Renal cortical epithelial cell (primary cell): Measurements from ENCODE around the genes FRMD3 and IDNK.

- RRBS = no CpG with 5 or more reads among the region's 3 CpGs
Measured at GRCh38 chr9:77989337-77990136, 42.1 kb downstream of the GNAQ start.

DNA sequence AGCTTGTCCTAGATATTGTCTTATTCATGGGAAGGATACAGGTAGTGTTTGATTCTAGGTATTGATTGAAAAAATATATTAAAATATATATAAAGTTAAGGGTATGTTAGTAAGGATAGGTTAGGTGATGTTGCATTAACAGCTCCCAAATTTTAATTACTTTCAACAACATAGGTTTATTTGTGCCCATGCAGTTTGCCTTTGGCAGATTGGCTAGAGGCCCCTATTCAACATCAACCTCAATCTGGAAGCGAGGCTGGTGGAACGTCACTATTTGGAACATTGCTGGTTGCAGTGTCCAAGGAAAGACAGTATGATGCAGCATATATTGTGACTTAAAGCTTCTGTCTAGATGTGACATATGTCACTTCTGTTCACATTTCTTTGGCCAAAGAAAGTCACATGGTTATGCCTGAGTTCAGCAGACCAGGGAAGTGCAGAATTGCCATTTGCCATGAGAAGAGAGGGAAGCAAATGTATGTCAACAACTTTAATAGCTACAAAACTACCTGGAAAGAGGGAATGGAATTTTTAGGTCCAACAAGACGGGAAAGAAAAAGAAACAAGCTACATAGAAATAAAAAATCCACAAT is 24.3 kb upstream of the PSAT1 start:
- RRBS = no CpG with 5 or more reads among the region's 3 CpGs

- RRBS = no CpG with 5 or more reads among the region's 4 CpGs
Measured at GRCh38 chr9:78300265-78300730, 3.4 kb downstream of the PSAT1 start.

- RRBS = 36% methylated on average over 2 of the region's 6 CpGs
Measured at GRCh38 chr9:78325195-78325631, 28.3 kb downstream of the PSAT1 start.

DNA sequence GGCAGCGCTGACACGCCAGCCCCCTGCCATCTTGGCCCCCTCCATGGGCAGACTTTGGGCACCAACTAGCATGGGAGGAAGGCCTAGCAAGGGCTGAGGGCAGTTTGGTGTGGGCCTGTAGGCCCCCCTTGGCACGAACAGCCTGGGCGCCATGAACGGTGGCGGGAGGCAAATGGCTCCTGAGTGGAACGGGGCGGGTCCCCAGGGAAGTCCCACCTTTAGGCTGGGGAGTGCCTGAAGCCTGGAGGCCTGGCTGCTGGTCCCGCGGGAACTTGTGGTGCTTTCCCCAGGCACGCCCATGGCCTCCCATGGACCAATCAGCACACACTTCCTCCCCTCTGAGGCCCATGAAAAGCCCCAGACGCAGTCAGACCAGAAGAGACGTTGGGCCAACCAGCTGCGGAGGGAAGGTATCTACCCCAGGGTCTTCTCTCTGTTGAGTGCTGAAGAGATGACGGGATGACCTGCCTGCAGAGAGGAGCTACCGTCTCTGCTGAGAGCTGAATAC is 60.6 kb downstream of the PSAT1 start:
- RRBS = no CpG with 5 or more reads among the region's 16 CpGs

DNA sequence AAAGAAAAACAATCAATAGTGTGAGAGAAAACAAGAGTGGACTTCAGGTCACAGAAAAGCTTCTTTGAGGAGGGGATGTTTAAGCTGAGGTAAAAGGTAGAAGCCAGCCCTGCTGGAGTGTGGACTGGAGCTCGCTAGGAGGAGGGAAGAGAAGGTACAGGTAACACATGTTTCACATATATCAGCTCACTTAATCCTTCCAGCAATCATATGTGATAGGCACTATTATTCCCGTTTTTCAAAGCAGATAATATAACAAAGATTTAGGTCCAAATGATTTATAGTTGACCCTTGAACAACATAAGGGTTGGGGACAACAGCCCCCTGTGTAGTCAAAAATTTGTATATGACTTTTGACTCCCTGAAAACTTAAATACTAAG is 341.5 kb downstream of the PSAT1 start:
- RRBS = no CpG with 5 or more reads among the region's 2 CpGs

DNA sequence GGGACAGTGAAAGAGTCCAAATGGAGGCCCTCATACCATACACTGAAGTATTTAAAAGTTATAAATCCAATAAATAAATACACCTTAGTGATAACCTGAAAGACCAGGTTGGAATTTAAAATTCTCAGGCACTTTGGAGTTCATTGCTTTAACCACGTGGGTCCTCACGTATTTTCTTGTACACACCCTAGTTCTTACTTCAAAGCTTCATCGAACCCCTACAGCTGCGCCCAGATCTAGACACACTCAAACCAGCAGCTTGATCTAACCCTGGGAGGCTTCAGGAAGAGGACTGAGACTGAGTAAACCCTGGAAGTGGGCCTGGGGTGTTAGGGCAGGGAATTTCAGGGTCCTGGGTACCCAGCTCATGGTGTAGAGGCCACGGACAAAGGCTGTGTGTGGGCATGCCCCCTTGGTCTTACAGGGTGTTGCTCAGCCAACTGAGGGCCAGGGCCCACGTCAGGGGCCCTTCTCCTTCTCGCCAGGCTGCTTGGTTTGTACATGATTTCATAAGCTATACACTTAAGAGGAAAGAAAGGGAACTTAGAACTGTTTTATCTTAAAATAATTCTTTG is 95.2 kb downstream of the TLE4 start:
- RRBS = no CpG with 5 or more reads among the region's 7 CpGs

DNA sequence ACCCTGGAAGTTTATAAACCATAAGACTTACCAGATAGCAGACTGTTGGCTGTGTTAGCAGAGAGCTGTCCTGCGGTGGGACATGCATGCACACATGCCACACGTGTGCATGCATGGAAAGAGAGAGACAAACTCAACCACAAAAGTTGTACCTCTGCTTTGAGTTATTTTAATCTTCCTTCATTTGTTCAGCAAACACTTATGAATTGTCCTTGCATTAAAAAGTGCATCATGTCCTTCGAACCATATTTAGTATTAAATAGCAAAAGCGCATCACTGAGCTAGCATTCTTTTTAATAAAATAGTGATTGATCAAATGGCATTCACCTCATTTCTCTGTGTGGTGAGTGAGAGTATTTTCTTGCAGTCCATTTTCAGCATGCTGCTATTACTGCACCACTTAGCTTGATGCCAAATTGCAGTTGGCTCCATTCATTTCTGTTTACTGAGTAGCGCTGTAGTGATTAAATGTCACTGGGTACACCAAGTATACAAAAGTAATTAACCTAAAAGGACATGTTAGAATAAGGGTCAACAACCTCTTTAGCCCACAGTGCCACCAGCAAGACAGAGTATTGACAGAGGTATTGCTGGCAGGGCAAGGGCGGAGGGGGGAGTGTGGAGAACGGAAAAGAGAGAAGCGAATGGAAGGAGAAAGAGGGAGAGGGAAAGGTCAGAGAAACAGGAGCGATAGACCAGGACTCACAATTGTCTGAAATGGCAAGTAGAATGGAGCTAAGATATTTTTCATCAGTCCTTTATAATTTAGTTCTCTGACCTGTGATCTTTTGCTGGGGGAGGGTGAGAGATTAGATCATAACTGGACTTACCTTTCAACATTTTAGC is 122.0 kb downstream of the TLE4 start:
- RRBS = no CpG with 5 or more reads among the region's 9 CpGs

DNA sequence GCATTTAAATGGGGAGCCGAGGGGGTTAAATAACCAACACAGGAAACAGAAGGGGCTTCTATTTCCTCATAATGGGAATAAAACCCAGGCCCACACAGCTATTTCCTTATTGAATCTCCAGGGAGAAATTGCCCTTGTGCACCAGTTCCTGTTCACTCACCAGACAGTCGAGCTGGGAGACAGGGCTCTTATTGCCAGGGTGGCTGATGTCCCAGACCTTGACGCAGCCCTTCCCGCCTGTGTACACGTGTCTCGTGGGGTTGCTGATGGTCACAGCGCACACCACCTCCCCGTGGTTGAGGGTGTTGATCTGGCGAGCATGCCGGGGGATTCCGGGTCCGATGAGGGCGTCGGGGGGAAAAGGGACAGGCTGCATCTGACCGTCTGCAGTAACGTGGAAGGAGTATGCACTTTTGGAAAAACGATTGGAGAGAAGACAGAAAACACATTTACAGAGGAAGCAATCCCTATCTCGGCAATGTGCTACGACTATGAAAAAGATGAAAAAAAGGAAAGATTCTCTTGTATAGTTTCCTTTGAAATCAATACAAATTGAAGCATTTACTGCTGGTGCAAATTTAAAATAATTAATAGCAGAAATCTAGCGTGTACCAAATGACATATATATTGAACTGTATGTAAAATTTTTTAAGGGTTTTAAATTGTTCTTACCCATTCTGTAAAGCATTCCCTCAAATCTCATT is 96.3 kb downstream of the TLE1 start:
- RRBS = no CpG with 5 or more reads among the region's 20 CpGs

- RRBS = no CpG with 5 or more reads among the region's 5 CpGs
Measured at GRCh38 chr9:81597668-81597946, 91.7 kb downstream of the TLE1 start.

GRCh38 chr9:81609569-81610188 is 79.7 kb downstream of the TLE1 start:
- RRBS = no CpG with 5 or more reads among the region's 5 CpGs

DNA sequence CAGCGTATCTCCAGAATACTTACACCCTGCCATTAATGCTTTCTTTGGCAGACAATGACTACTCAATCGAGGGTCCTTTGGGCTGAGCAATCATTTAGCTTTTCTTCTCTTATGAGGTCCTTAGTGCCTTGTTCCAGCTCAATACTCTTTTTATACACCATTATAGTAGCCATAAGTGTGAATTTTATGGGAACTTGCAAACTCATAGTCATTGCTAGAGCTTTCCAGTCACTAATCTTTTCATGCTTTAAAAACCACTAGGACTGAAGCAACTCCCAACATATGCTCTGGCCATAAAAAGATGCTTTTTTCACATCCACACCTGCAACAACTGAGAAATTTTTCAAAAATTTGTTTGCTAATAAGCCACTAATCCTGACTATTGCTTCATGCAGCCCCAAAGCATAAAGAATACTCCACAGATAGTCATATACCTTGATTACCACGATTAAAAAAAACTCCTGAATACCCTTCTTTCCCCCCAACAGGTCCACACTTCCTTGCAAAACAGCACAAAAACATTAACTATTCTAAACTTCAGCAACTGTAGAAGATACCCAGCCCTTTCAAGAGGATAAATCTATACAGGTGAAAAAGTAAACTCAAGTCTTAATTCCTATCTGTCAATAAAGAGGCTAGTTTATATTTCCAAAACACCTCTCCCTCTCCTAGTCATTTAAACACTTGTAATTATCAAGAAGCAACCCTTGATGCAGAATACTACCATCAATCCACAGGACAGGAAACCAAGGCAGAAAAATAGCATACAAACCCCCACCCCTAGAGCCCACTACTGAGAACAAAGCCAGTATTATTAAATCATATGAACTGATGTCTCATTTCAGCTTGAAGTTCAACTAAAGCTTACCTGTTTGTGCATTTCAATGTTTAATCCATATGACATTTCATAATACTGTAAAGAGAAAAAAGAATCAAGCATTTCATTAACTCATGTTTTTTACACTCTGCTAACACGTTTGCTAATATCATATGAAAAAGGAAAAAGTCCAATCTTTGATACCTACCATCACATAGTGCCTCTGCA is 4.2 kb downstream of the TLE1 start:
- RRBS = no CpG with 5 or more reads among the region's 4 CpGs

- RRBS = 1% methylated on average over 16 of the region's 42 CpGs
Measured at GRCh38 chr9:81688059-81688460, 1.3 kb downstream of the TLE1 start.

GRCh38 chr9:83000202-83000920 is 62.6 kb downstream of the RASEF start:
- RRBS = no CpG with 5 or more reads among the region's 7 CpGs

- RRBS = no CpG with 5 or more reads among the region's 3 CpGs
Measured at GRCh38 chr9:83041466-83042354, 21.2 kb downstream of the RASEF start.

- RRBS = 1% methylated on average over 52 of the region's 106 CpGs
Measured at GRCh38 chr9:83537941-83539097, at the start of gene FRMD3. TSS of gene FRMD3 (minus strand) at chr9:83538401.

GRCh38 chr9:83622621-83623192 is at the start of gene IDNK:
TSS of gene IDNK (plus strand) at chr9:83623143.
- RRBS = 3% methylated on average over 19 of the region's 43 CpGs

DNA sequence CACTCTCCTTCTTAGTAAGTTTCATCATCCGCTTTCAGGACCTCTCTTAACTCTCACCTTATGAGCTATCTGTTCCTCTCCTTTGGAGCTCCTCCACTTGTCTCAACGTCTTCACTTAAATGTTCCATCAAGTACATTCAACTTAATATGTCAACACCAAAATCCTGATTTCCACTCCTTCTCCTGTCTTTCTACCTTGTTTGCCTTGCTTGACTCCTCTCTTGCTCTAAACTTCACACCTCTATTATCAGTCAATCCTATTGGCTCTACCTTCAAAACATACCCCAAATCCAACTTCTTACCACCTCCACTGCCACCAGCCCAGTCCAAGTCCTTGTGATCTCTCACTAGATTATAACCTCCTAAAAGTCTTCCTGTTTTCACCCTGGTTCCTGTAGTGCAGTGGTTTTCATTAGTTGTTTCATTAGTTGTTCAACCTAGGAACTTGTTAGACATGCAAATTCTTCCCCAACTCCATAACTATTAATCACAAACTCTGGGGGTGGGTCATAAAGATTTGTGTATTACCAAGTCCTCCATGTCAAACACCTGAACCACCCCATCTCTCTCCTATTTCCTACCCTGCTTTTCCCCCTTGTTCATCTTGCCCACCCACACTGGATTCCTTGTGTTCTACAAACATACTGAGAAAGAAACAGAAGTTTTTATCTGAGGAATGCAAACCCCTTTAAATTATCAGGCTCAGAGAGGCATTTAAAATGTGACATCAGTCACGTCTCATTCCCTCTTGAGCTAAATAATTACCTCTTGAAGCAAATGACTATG is 34.4 kb downstream of the IDNK start:
- RRBS = no CpG with 5 or more reads among the region's 3 CpGs

DNA sequence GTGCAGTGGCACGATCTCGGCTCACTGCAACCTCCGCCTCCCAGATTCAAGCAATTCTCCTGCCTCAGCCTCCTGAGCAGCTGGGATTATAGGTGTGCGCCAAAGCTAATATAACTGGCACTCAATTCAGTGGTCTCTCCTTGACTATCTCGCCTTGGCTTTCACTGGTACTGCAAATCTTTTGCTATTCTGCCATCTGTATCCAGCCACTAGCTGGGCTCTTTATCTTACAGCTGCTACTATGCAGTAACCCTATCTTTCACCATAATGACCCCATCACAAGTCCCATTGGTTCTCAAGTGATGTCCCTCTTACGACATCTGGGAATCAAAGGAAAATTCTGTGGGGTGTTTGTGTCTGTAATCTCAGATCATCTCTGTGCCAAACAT is 9.0 kb upstream of the C9orf64 start:
- RRBS = no CpG with 5 or more reads among the region's 6 CpGs

GRCh38 chr9:83970714-83971311 is 9.2 kb downstream of the HNRNPK start:
- RRBS = 67% methylated on average over 1 of the region's 6 CpGs